ENCODE results near the genes KLRC3, MAGOHB, TAS2R31, TAS2R43 and SMIM10L1.

- PRO-cap: no peak
Measured at GRCh38 chr12:9736787-9737211, 23.9 kb downstream of the CD69 start.

- PRO-cap: no peak
Measured at GRCh38 chr12:9740433-9740838, 20.3 kb downstream of the CD69 start.

GRCh38 chr12:9794345-9794885 is 32.9 kb upstream of the KLRF1 start:
- PRO-cap: no peak

DNA sequence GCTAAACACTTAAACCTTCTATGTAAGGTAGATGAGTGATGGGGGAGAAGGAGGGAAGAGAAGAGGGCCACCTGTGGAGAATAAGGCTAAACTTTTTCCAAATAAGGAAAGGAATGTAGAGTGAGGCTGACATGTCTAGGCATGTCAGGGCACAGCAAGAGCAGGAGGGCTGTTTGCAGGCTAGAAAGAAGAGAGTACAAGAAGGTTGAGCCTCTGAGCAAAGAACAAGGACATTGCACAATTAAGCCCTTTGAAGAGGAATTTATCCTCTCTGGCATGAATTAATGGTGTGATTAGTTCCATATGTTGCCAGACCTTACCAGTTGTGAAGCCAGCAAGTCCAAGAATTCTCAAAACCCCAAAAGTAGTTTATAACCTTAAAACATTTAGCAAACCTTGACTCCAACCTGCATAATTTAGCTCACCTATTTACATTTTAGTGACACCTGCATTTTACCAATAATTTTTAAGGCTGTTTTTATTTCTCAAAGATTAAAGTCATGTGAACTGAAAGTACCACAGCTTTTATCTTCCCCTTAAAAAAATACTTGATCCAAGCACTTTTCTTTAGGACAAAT is 20.9 kb downstream of the CLEC2A start:
- PRO-cap: no peak

DNA sequence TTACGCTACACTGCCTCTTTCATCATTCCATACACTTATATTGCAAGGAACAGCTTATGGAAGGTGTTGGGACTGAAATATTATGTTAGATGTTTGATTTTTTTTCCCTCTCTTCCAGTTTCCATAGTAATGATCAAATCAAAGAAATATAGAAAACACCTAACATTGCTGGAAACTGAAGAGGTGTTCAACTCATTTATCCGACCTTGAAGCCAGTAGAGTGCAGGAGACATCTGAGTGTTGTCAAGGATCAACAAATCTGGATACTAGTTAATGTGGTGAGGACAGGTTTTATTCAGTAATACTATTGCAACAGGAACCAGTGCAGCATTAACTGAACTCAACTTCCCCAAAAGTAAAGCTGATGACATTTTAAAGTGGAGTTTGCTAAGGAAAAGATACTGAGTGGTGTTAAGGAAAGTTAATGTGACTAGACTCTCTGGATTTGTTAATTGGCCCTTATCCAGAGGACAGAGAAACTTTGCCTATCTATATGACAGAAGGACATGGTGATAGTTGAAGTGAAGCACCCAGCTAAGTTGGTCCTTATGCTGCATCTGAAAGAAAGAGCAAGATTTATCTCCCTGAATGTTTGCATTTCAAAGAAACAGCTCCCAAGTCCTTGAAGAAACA is 1.1 kb upstream of the CLEC7A start:
- PRO-cap: no peak

- PRO-cap: no peak
Measured at GRCh38 chr12:10184084-10184836, 5.4 kb downstream of the TMEM52B start.

DNA sequence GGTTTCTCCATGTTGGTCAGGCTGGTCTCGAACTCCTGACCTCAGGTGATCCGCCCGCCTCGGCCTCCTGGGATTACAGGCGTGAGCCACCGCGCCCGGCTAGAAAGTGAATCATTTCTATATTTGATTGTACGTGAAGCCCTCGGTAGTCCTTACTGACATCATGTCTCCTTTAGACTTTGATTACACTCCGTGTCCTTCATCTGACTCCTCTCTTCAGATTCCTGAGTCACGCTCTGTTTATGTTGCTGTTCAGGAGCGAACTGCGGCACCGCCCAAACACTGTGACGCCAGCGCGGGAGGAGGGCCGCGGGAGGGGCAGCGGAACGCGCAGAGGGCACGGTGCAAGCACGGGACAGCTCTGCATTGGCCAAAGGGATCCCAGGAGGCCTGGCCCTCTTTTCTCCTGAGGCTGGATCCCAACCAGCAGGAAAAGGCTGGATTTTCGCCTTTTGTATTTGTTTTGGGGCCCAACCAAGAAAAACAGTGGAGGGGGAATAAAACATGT is 480 bp upstream of the GABARAPL1 start:
- PRO-cap: bidirectional peak, plus-strand start at position 373 of the sequence, minus-strand start at position 216 of the sequence

- PRO-cap: no peak
Measured at GRCh38 chr12:10222056-10222686, 9.5 kb downstream of the GABARAPL1 start.

GRCh38 chr12:10223125-10223862 is 10.6 kb downstream of the GABARAPL1 start:
- PRO-cap: no peak

DNA sequence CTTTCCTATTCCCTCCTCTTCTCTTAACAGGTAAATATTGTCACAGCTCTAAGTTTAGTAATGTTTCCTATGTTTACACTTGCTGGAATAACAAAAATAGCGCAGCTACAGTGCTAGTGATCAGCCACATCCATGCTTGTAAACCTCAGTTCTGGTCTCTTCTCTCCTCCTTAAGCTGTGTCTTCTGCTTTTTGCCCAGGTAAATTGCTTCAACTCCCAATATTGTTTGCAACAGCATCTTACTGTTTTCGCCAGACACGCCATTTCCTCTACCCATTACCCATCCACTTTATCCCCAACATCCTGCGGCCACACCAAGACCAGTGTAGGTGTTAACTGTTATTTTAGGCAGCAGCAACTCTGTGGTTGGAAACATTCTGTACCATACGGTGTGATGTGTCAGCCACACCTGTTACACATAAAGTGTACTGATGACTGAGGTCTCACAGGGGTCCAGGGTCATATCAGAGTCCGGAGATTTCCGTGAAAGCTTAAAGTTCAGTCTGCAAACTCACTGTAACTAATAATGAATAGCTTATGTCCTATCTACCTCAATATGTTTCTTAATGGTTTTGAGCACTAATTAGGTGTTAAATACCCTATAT is 21.8 kb upstream of the KLRD1 start:
- PRO-cap: no peak

DNA sequence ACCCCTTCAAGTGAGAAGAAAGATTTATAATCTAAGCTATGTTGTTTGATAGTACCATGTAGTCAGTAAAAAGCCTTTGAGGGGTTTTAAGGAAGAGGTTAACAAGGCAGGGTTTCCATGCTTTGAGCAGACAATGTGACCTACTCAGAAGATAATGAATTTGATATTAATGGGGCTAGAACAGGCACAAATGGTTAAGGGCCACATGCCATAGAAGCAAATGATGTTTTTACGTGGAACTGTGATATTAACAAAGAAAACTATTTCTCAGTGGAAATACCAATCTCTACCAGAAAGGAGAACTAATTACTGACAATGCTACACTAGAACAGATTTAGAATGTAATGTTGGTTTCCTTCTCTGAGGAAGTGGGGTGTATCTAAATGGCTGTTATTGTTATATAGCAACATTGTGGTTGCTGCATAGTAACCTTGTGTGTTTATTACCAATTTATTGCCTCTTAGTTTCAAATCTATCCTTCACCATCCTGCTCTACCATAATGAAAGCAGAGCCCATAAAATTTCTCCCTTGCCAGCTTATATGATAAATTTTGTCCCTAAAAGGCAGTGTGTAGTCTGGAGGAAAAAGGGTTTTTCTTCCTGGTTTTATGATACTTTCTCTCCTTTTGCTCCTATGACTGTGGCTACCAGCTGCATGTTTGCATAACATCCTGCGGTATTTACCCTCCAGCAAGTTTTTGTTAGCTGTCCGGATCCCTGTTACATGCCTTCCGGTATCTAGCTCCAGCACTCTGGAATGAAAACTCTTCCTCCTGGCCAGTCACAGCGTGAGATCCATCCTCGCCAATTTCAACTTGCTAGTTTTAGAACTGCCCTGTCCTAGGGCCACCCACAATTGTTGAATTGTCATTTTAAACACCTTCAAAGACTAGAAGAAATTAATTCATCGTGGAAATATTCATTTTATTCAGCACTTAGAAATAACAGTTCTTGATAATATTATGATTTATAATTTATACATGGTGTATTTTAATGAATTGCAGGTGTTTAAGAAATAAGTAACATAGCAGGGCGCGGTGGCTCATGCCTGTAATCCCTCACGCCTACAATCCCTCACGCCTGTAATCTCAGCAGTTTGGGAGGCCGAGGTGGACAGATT is 5.7 kb upstream of the KLRK1 start:
- PRO-cap: no peak

GRCh38 chr12:10420228-10420646 is at the start of gene KLRC3:
TSS of gene KLRC3 (minus strand) at chr12:10420595.
- PRO-cap: no peak

GRCh38 chr12:10599391-10599838 is 14.0 kb downstream of the MAGOHB start:
- PRO-cap: no peak

DNA sequence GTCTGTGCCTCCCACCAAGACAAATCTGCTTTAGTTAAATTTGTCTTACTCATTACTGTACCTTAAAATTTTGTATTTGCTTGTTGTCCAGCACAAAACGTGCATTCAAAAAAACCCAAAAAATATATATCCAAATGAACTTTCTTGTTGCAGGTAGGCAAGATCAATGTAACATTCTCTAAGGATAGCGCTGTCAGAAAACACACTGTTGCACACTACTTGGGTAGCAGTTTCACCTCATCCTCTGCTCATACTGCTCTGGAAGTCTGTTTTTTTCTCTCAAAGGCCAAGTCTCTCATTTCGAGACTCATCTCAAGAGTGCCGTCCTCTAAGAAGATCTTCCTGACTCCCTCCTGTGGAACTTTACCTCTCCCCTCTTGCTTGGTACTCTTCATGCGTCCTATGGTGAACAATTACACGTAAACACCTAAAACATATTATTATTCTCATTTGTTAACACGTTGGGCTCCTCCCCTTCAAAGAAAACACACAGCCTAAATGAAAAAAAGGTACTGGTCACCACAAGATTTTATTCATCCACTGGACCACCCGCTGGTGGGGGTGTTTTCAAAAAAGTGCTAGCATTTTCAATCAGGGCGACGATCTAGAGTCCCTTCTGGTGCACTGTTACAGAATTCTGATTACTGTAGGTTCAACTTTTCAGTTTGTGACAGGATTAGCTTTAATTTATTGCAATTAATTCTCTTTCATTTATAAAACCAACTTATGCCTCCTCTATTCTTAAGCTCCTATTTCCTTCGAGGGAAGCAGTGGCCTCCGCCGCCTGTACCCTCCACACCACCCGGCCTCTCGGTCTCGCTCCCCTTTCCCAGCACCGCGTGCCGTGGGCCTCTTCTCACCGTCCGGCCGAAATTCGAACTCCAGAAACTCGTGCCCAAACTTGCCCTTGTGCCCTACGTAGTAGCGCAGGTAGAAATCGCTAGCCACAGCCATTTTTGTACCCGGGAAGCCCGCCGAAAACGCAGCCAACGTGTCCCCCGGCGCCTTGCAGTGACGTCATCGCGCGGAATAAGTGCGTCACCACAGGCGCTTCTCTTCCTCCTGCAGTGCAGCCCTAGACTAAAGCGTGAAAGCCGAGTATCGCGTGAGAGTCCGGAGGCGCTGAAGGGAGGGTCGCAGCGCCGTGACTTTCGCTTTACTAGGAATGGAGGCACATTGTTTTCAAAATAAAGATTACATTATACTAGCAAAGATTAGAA is at the start of gene MAGOHB:
TSS of gene MAGOHB (minus strand) at position 1,031 of the 1,220 bp plus-strand sequence.
- PRO-cap: bidirectional peak, plus-strand start at position 1,108 of the sequence, minus-strand start at position 1,013 of the sequence

DNA sequence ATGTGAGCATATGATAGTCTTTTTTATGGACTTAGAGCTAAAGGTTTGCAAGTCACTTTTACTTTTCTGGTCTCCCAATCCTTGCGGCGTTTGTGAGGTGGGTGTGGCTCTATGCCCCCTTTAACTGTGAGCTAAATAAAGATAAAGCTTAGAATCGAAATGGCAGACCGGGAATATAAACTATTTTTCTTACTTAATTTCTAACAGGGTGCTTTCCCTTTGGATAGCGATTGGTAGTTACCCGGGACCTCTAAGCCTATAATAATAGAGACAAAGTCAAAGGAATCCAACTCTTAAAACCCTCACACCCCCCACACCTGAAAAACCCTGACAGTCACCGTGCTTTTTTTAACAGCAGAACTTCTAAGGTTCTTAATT is 379 bp upstream of the MAGOHB start:
- PRO-cap: no peak

DNA sequence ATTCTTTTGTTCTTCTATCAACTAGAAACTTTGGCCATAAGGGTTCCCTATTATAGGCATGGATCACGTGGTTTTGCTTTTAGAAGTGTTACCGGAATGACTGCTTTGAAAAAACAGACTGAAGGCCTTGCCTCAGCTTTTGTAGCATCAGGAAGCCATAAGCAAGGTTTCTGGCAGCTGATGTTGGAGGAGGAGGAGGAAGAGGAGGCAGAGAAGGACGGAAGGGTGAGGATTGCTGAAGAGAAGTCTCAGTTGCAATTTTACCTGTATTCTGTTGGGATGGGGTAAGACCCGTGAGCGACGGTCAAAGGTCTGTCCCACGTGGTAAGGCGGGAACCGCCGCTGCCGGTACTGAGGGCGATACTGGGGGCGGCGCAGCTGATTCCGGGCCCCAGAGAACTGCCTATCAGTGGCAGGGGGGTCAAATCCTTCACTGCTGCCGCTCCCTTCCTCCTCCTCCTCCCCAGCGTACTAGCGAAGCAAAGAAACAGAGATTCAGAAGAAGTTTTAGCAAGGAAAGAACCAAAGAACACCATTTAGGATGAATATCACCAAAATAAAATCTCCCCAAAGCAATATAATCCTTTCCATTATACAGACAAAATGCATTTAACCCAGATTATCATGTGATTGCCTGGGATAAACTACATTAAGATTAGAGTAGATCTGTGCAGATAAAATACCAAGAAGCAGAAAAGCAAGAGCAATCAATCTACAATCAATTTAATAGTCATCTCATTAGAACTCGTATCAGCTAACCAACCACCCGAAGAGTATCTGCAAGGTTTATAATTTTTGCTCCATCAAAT is 13.3 kb downstream of the YBX3 start:
- PRO-cap: no peak

- PRO-cap: no peak
Measured at GRCh38 chr12:11031282-11031825, at the start of gene TAS2R31. TSS of gene TAS2R31 (minus strand) at chr12:11031407.

DNA sequence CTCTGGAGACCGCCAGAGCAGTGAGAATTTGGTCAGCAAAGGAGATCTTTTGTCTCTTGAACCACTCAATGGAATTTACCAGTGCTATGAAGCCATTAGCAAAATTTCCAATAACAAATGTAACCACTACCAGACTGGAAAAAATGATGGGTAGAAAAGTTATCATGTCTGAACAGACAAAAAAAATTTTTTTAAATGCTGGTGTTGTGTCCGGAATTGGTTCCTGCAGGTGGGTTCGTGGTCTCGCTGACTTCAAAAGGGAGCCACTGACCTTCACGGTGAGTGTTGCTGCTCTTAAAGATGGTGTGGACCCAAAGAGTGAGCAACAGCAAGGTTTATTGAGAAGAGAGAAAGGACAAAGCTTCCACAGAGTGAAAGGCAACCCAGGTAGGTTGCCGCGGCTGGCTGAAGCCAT is at the start of gene TAS2R43:
TSS of gene TAS2R43 (minus strand) at position 250 of the 415 bp plus-strand sequence.
- PRO-cap: no peak

GRCh38 chr12:11163128-11164122 is 7.6 kb upstream of the SMIM10L1 start:
- PRO-cap: no peak

GRCh38 chr12:11170859-11172035 is at the start of gene SMIM10L1:
TSS of gene SMIM10L1 (plus strand) at chr12:11171194.
- PRO-cap: unidirectional peak, plus-strand start at chr12:11171225; unidirectional peak, minus-strand start at chr12:11171473